Colon Carcinoma Metastatic in the Brain (tissue), 2 donors: ENCODE measurements around the genes ADAT3 and PEAK3.

GRCh38 chr19:1905017-1906043 lies at the start of gene ADAT3:
ADAT3 (plus strand) TSS chr19:1905399.
- PRO-cap, 2 experiments, result peak in 2 of 2 experiments; most common plus-strand start chr19:1905399 (in 2); most common minus-strand start chr19:1905158 (in 2)

- PRO-cap, 2 experiments, result peak in 1 of 2 experiments; most common plus-strand start chr19:1907632 (in 1); most common minus-strand start chr19:1907493 (in 1)
Observed at GRCh38 chr19:1907283-1907733, 2.1 kb downstream of the ADAT3 start.

GRCh38 chr19:1987409-1988045 lies 28.0 kb downstream of the BTBD2 start:
- PRO-cap, 2 experiments, result no peak in any of the 2 experiments

DNA sequence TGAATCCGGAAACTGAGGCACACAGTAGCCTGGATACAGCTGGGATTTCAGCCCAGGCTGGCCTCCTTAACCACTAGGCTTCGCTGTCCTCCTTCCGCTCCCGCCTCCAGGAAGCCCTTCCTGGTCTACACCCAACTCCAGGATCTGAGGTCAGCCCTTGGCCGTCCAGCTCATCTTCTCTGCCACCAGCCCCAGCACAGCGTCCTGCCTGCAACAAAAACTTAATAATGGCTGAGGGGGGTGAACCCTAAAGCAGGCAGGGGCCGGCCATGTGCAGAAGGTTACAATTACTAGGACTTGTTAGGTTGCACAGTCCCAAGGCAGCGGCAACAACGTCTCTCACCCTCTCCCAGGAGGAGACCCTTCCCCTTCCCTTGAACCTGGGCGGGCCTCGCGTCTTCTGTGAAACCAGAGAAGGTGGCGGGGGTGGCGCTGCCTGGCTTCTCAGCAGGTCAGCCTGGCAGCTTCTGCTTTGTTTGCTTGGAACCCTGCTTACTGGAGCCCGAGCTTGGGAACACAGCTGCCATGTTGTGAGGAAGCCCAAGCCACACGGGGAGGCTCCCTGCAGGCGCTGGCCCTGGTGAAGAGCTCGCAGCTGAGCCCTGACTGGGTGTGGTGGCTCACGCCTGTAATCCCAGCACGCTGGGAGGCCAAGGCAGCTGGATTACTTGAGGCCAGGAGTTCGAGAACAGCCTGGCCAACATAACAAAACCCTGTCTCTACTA lies 15.5 kb downstream of the MKNK2 start:
- PRO-cap, 2 experiments, result no peak in any of the 2 experiments

DNA sequence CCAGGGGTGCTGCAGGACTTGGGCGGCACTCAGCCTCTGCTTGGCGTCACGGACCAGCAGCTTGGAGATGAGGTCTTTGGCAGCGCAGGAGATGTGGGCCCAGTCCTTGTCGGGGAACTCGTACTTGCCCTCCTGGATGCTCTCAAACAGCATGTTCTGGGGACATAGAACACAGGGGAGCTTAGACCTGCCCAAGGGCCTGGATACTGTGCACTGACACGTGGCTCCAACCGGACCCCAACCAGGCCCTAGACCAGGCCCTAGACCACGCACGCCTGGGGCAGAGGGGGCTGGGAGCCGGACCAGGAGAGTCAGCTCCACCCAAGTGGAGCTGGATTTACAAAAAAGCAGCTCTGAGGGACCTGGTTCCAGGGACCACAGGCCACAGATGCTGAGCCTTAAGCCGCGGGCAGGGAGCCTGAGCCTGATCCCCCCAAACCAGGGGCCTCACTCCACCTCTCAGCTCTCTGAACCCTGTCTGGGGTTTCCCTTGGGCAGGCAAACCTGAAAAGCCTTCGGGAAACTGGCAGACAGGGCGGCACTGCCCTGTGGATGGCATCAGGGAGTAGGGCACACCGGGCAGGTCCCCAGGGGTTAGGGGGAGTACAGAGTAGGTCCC lies 9.9 kb downstream of the MKNK2 start:
- PRO-cap, 2 experiments, result no peak in any of the 2 experiments

DNA sequence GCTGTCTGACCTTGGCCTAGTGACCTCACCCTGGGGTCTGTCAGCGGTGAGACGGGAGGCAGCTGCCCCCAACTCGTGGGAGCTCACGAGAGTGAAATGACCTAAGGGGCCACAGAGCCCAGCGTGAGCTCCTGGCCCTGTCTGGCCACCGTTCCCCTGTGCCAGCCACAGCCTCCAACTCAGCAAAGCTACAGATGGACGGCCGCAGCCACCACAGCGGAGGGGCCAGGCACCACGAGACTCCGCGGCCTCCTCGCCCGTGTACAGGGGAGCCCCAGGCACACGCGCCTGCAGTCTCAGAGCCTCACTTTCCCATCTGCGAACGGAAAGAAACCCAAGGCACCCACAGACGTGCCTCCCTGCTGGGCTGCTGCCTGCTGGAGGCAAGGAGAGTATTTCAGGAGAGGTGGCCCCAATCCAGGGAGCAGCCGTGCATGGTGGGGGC lies 2.1 kb downstream of the MKNK2 start:
- PRO-cap, 2 experiments, result no peak in any of the 2 experiments

- PRO-cap, 2 experiments, result peak in 2 of 2 experiments; most common plus-strand start chr19:2061259 (in 2); most common minus-strand start chr19:2061256 (in 2)
Observed at GRCh38 chr19:2060523-2061597, 9.8 kb upstream of the MKNK2 start.

DNA sequence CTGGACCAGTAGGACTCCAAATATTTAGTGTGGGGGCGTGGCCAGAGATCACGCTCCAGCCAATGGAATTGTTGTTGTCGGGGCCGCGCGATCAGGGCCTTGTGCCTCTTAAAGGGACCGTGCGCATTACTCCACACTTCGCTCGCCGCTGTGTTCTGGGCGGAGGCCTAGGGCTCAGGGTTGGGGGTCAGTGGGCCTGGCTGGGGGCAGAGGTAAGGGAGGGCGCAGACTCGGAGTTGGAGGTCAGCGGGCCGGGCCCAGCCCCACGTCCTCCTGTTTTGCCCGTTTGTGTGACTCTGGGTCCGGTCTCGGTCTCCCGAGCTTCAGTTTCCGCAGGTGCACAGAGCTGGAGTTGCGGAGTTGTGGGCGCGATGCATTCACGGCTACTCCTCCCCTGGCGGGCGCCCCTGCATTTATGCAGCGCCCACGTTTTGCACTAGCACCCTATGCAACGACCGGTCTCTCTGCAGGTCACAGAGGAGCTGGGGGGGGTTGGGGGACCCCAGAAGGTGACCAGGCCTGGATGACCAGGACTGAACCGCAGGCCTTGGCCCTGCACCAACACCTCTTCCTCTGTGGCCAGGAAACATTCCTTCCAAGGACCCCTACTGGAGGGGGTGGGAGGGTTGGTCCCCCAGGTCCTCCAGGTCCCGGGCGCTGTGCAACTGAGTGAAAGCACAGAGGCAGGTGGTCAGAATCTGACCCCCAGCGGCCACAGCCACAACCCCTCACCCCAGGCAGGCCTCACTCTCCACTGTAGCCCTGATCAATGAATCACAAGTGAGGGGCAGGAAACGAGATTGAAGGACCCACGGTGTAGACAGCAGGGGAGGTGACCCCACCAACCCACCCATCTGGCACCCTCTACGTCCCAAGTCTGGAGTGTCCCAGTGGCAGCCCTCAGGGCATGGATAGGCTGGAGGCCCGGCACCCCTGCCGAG lies 10.8 kb upstream of the MKNK2 start:
- PRO-cap, 2 experiments, result peak in 2 of 2 experiments; most common plus-strand start position 111 of the sequence (in 1)

DNA sequence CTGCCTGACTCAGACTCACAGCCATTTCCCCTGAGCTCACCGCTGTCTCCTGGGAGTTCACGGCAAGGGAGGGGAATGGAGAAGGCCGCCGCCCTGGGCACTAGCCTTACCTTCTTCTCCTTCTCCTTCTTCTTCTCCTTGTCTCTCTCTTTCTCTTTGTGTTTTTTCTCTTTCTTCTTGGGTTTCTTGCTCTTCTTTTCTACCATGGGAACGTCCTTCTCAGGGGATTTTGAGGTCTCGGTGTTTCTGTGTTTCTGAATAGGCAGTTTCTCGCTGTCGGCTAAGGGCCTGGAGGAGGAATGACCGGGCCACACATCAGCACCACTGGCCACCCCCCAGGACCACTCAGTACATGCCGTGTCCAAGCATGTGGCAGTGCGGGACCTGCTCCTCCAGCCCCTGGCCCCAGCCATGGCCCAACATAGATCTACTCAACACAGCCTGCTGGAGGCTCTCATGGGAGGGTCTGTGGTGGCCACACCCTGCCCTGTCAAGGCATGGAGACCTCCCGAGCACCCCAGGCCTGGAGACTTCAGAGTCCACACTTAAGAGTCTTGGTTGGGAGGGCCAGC lies 17.4 kb downstream of the IZUMO4 start:
- PRO-cap, 2 experiments, result no peak in any of the 2 experiments

DNA sequence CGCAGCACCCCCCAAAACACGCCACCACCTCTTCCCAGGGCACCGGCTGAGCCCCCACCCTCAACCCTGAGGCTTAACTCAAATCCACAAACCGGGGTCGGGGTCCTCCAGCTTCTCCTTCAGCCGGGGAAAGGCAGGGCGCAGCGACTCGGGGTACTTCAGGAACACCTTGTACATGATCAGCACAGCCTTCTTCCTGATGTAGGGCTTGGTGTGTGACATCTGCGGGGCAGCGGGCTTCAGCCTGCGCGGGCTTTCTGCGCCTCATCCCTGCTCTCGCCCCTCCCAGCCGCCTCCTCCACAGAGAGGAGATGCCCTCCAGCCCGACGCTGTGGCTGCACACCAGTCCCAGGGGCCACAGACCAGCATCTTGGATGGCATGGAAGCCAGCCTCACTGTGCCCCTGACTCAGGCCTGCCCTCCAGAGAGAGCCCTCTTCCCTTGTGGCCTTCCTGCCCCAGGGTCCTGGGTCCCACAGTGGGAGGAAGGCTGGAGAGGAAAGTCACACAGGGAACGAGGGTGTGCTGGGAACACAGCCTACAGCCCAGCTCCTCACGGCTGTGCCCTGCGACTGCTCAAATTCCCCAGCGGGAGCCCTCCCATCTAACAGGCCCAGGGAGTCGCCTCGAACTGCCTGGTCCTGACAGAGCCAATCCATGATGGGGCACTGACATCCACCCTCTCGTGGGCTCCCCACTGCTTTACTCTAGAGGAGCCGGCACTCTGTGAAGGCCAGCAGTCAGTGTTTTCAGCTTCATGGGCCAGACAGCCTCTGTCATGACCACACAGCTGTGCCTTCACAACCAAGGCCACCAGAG lies 20.8 kb downstream of the AP3D1 start:
- PRO-cap, 2 experiments, result no peak in any of the 2 experiments

GRCh38 chr19:2151785-2152261 lies 457 bp upstream of the AP3D1 start:
- PRO-cap, 2 experiments, result no peak in any of the 2 experiments

GRCh38 chr19:2167071-2167754 lies 3.5 kb downstream of the DOT1L start:
- PRO-cap, 2 experiments, result no peak in any of the 2 experiments

DNA sequence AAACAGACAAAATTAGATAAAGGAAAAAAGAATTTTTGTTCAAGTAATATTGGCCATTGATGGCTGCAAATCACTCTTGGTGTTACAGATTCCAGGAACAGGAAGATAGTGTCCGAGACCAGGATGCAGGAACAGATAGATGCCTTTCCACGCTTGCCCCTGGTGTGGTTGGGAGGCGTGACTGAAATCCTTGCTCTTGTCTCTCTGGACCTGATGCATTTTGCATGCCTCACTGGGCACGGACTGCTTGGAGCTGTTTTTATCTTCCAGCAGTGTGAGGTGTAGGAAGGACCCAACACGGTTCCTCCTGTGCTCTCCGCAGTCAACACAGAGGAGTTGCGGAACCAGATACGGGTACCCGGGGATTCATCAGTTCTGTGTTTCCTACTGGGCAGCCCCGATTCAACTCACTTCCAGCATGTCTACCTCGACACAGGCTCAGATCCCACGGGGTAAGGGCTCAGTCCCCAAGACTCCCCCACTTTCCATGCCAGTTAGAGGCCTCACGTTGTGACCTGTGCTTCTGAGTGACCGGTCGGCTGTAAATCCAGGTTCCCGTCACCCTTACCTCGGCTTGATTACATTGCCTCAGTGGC lies 6.5 kb downstream of the DOT1L start:
- PRO-cap, 2 experiments, result no peak in any of the 2 experiments

DNA sequence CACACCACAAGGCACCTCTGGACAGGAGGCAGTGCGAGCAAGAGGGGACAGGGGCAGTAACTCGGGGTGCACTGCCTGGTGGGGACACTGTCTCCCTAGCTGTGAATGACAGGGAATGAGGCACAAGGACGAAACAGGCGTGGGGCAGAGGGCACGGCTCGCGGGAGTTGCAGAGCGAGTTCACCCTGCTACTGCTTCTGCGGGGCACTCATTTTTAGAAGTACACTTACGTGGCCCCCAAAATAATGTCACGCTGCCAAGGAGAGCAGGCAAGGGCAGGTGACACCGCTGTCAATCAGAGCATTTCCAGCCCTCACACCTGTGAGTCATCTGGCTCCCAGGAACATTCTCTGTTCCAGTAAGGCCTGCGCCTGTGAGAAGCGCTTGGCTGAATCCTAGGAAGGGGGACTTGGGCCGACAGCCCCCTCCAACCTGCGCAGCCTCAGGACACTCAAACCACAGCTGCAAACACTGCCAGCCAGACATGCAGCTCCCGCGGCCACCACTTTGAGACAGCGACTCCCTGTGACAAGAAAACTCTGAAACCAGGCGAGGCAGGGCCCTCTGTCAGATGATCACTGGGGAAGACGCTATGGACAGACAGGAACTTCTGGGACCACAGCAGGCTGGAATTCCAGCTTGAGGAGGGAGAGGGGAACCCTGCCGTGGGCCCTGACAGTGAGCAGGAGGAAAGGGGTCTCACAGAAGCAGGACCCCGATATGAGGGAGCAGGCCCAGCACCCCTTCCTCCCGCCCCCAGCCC lies 12.7 kb downstream of the DOT1L start:
- PRO-cap, 2 experiments, result no peak in any of the 2 experiments

GRCh38 chr19:2186099-2187053 lies 22.6 kb downstream of the DOT1L start:
- PRO-cap, 2 experiments, result no peak in any of the 2 experiments

GRCh38 chr19:2213196-2214128 lies 22.7 kb downstream of the PLEKHJ1 start:
- PRO-cap, 2 experiments, result no peak in any of the 2 experiments

DNA sequence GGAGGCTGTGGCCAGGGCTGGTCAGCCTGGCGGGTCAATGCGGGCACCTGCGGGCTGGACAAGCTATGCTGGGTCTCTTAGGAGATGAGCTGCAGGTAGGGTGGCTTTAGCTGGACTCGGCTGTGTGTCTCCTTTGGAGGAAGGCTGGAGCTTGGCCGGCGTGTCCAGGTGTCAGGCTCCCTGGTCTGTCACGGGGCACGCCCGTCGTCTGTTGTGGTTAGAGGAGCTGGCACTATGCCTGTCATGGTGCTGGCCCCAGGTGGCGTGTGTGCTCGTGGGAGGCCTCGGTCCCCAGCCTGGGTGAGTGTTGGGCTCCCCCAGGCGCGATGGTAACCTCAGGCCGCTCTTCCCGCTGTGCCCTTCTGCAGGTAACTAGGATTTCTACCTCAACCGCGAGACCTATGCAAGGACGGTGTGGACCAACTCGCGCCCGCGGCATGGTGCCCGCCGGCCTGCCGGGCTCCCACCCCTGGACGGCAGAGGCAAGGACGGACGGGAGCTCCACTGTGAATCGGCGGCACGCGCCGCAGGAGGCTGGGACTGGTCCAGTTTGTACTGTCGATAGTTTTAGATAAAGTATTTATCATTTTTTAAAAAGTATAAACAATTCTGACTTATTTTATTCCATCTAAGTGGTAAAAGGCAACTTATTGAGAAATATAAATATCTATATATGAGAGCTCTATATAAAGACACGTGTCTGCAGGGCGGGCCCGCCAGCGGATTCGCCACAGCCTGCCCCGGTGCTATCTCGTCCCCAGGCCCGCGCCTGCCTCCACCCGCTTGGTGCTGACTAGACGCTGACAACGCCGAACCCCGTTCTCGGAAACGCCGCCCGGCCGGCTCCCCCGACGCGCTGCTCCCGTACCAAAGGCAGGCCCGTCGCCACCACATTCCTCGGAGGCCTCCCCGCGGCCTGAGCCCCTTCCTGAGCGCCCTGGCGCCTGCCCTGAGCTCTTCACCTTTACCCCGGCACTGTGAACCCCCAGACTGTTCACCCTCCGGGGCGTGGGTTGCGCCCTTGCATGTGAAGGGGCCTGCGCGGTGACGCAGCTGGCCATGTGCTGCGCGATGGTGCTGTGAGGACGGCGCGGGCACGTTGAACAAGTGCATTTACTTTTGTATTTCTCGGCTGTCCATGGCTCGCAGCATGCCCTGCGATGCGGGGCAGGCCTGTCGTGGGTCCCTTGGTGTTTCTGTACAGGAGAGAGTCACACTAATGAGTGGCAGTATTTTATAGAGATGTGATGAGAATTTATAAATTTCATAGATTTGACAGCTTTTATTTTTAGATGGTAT lies 6.3 kb downstream of the PLEKHJ1 start:
- PRO-cap, 2 experiments, result no peak in any of the 2 experiments

DNA sequence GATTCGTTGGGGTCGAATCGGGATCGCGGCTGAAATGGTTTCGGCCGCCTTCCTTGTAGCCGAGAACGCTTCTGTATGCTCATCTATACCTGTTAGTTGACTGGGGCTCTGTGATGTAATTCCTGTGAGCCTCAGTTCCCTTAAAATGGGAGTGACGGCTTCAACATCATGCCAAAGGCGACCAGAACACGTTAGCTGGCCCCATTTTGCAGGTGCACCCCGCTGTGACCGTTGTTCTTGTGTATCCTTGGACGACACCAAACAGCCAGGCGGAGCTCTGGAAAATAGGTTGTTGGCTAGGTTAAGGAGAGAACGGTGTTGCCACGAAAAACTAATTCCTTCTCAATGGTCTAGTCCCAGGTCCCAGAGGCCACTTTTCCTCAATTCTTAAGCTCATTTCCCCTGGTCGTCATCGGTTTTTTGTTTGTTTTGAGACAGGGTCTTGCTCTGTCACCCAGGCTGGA lies 1.0 kb downstream of the SF3A2 start:
- PRO-cap, 2 experiments, result no peak in any of the 2 experiments

DNA sequence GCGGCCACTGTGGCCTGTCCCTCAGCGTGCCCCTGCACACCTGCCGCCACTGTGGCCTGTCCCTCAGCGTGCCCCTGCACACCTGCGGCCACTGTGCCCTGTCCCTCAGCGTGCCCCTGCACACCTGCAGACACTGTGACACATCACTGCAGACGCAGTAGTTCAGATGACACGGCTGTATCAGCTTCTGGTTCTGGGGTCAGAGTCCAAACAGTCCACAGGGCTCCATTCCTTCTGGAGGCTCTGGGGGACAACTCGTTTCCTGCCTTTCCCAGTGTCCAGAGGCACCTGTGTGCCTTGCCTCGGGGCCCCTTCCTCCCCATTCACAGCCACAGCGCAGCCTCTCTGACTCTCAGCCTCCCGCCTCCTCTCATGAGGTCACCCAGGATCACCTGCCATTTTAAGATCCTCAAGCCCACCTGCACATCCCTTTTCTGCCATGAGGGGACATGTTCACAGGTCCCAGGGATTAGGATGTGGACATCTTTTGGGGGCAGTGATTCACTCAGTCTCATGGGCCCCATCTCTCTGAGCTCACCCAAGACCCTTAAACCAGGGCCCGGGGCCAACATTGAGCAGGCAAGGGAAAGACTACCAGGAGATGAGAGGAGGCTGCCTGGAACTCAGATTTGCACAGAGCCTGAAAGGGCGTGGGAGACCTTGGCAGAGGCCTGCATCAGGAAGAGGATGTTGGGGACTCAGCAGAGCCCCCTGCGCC lies 5.6 kb downstream of the SF3A2 start:
- PRO-cap, 2 experiments, result peak in 2 of 2 experiments; most common plus-strand start position 228 of the sequence (in 1); most common minus-strand start position 137 of the sequence (in 1)

- PRO-cap, 2 experiments, result no peak in any of the 2 experiments
Observed at GRCh38 chr19:2281757-2282513, at the start of gene PEAK3. PEAK3 (minus strand) TSS chr19:2282175.